Keratinocyte (primary cell): ENCODE data around the gene EGLN1.

DNA sequence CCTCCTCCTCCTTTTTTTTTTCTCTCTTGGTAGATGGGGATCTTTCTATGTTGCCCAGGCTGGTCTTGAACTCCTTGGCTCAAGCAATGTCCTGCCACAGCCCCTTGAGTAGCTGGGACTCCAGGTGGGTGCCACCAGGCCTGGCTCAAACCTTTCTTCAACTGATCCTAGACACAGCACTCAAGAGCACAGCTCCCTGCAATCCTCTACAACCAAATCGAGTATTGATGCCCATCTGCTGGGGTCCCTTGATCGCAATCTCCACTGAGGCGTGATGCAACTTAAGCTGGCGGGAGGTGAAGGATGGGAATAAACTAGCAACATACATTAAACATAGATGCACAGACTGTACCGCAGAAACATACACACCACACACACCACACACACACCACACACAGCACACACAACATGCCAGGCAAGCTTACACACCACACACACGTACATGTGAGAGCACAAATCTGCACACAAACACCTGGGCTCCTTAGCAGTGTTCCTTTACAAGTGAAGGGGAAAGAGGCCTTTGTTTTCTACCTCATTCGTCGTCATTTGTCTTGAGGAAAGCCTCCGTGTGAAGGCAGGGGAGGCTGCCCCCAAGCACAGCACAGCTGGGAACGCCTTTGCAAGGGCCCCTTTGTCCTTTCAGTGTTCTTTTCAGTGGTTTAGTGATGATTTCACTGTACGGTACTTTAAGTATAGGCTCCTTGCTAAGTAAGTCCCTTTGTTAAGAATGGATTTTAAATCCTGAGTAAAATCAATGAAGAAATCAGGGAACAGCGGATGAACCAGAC lies 94.3 kb downstream of the PGBD5 start:
CAGE:
- cytosol, long polyA minus RNA, result no peak
- cytosol, long polyA plus RNA, result no peak
- long polyA plus RNA, result no peak
- nucleus, long polyA minus RNA, result no peak
- nucleus, long polyA plus RNA, result no peak

DNA sequence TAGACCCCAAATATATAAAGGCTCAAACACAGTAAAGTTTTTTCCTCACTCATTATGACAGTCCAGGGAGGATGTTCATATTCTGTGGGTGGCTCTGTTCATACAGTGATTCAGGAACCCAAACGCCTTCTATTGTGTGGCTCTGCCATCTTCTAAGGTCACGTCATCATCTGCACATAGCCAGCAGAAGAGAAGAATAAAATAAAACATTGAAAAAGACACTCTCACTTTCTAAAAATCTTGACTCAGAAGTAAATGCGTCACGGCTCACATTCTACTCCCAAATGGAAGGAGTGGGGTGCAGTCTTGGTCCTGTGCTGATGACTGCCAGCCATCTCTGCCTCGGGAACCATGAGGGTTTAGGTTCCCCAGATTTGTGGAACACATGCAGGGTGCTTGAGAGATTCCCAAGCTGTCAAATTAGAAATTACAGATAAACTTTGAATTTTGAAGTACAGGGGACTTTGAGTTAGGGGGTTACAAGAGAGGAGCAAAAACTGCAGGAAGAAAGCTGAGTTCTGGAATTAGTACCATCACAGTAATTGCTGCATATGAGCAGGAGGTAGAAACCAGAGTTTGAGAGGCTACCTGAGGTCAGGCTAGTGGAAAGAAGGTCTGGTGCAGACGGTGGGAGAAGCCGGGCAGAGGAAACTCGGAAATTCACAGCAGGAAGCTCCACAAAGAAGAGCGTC lies 29.5 kb downstream of the CAPN9 start:
CAGE:
- cytosol, long polyA minus RNA, result no peak
- cytosol, long polyA plus RNA, result no peak
- long polyA plus RNA, result no peak
- nucleus, long polyA minus RNA, result no peak
- nucleus, long polyA plus RNA, result no peak

DNA sequence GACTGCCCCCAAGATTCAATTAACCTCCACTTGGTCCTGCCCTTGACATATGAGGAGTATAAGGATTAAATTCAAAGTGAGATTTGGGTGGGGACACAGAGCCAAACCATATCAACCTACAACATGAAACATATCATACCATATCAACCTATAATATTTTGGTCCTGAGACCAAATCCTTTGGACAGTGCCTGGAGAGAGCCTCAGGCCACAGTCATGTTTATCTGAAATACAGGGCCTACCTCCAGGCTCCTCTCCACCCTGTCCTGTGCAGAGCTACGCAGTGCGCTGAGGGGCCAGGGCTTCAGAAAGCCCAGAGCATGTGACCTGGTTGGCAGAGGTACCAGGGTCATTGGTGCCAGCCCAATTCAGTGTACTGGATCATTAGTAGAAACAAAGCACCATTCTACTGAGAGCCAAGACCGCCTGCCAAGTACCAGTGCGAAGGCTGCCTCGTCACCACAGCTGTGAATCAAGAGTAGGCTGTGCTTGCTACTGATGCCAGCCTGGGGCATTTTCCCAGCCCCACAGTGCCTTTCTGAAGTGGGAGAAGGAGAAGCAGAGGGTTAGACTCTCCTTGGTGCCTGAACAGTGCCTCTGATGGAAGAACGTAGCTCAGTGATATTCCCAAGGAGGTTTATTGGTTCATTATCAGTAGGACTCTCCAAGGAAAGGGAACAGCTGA lies 59.8 kb downstream of the CAPN9 start:
CAGE:
- cytosol, long polyA minus RNA, result no peak
- cytosol, long polyA plus RNA, result no peak
- long polyA plus RNA, result no peak
- nucleus, long polyA minus RNA, result no peak
- nucleus, long polyA plus RNA, result no peak

DNA sequence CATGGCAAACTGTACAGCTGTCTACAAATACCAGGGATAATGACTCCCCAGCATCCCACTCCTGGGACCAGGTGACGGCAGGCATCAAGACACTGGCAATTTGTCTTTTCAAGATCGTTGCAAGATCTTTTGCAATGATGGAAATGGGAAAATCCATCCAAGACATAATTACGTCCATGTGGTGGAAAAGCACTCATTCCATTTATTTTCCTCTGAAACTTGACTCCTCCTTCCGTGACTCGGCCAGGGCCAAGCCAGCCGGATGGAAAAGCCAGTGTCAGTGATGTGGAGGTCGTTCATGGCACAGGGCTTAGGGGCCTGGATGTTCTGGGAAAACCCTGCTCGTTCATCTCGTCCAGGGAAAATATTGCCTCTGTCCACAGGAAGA lies 46.3 kb downstream of the C1orf198 start:
CAGE:
- cytosol, long polyA minus RNA, result no peak
- cytosol, long polyA plus RNA, result no peak
- long polyA plus RNA, result no peak
- nucleus, long polyA minus RNA, result no peak
- nucleus, long polyA plus RNA, result no peak

CAGE:
- cytosol, long polyA minus RNA, result no peak
- cytosol, long polyA plus RNA, result no peak
- long polyA plus RNA, result no peak
- nucleus, long polyA minus RNA, result no peak
- nucleus, long polyA plus RNA, result no peak
These were observed 3.8 kb downstream of the C1orf198 start for GRCh38 chr1:230864418-230865121.

DNA sequence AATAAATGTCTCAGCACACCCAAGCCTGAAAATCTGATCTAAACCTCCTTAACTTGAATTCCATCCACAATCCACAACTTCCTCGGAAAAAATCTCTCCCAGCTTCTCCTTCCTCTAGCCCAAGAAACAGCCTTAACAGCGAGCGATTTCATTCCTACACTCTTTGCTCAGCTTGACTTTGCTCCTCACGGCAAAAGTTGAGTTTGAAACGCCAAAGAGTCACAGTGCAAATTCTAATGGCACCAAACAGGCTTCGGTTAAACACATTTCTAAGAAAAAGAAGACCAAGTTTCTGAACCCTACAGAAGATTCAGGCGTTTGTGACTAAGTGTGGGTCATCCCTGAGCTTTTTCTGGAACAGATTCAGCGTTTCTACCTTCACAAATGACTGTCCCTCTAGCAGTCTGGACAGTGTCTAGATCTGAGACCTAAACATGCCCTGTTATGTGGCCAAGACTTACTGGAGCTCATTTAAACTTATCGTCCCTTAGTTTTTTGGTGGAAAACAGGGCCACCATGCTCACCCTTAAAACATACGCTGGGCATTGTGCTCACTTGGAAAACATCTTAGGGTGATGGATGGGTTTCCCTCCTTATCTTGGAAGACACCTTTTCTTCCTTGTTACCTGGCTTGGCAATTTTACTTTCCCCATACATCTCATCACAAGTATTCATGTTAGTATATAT lies 1.2 kb downstream of the C1orf198 start:
CAGE:
- cytosol, long polyA minus RNA, result no peak
- cytosol, long polyA plus RNA, result no peak
- long polyA plus RNA, result no peak
- nucleus, long polyA minus RNA, result no peak
- nucleus, long polyA plus RNA, result no peak

DNA sequence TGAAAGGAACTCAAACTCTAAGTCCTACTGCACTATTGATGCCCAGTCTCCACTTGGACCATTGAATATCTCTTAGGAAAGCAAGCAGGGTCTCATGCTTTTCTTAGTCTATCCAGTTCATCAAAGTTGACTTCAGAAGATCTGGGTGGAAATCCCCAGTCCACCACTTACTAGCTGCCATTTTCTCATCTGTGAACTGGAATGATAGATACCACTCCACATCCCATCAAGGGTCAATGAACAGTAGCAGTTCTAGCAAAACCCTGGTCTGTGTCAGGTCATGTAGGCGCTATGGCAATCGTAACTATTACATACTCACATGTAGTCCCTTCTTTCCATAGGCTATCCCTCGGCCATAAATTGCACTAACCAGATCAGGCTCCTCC lies 33.6 kb downstream of the TTC13 start:
CAGE:
- cytosol, long polyA minus RNA, result no peak
- cytosol, long polyA plus RNA, result no peak
- long polyA plus RNA, result no peak
- nucleus, long polyA minus RNA, result no peak
- nucleus, long polyA plus RNA, result no peak

DNA sequence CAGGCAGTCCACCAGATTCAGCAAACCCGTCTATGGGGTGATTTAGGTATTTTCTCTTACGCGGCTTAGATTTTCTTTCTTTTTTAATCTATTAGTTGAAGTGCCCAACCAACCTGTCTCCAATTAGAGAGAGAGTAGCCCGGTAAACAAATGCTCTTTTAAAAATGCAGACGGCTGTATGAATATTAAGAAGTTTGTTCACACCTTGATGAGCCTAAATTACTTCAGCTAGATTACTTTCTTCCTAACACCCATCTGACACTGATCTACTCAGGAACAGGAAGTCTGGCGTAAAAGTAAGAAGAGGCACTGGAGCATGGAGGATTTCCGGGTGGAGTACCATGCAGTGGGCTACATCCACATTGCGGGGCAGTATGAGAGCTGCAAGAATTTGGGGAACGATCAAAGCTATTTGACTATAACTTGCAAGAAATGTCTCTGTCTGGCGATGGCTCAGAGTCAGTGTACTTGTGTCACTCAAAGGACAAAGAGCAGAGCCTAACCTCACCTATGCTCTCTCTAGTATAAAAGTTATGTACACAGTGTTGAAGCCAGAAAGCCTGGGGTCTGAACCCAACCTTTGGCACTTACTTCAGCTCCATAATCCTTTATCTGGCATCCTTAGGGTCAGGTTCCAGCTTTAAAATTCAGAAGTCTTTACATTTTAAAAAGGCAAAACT lies 8.1 kb downstream of the C1orf131 start:
CAGE:
- cytosol, long polyA minus RNA, result no peak
- cytosol, long polyA plus RNA, result no peak
- long polyA plus RNA, result no peak
- nucleus, long polyA minus RNA, result no peak
- nucleus, long polyA plus RNA, result no peak

DNA sequence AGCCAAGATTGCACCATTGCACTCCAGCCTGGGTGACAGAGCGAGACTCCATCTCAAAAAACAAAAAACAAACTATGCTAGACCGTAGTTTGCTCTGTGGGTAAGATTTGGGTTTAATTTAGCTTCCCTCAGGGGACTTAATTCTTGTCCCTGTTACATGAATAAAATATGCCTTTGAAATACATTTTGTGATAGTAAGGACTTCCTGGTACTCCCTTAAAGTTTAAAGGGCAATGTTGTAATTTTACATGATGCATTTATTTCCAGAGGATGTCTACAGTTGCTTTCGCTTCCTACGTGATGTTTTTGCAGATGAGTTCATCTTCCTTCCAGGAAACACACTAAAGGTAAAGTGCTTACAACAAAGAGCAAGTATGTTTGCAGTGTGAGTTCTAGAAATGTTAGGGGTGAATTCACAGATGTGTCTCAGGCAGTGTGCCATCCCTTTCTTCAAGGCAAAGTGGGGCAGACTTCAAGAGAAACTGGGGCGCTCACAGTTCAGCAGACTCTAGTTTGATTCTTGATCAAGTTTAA lies 31.1 kb downstream of the GNPAT start:
CAGE:
- cytosol, long polyA minus RNA, result no peak
- cytosol, long polyA plus RNA, result no peak
- long polyA plus RNA, result no peak
- nucleus, long polyA minus RNA, result no peak
- nucleus, long polyA plus RNA, result no peak

GRCh38 chr1:231288742-231289182 lies 47.8 kb downstream of the GNPAT start:
CAGE:
- cytosol, long polyA minus RNA, result no peak
- cytosol, long polyA plus RNA, result no peak
- long polyA plus RNA, result no peak
- nucleus, long polyA minus RNA, result no peak
- nucleus, long polyA plus RNA, result no peak

DNA sequence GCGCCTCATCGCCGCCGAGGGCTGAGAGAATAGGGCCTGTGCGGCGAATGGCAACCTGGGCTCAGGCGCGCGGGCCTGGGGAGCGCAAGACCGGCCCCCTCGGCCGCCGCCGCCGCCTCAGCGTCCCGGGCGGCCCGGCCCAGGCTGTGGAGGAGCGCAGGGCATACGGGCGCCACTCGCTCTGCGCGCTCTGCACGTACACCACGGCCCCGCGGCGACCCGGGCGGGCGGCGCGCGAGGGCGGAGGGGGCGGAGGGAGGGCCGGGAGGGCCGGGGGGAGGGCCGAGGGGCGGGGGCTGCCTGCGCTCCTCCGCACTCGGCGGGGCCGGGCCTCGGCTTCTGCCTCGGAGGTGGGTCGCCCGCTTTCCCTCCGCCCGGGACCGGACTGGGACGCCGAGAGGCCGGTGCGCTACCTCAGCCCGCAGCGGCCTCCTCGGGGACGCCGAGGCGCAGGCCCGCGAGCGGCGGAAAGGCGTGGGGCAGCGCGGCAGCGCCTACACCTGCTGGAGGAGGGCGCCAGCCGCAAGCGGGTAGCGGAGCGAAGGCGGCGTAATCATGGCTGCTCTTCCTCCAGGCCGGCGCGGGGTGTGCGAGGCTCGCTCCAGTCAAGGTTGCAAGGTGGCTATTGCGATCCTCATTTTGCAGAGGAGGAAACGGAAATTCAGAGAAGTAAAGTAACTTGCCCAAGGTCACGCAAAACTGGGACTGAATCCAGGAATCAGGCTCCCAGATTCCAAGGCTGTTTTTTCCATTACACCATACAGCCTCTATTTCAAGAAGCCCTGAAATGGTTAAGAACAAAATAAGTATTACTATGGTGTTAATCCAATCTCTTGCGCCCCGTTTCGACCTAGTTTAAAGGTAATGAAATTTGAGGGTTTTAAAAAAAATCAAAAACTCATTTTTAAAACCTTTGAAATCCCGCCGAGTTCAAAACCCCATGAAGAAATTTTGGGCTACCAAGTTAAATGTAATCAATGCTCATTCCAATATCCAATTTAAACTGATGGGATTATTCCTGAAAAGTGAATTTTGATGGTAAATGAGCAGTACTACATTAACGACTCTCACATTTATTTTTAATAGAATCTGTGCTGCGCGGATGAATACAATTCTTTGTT lies at the start of gene EGLN1:
Gene EGLN1 (minus strand): TSS at position 185 of the 1,121 bp plus-strand sequence.
CAGE:
- cytosol, long polyA minus RNA, result no peak
- cytosol, long polyA plus RNA, result start-site peak on the minus strand centred at position 185 of the sequence, 16 bp wide, 108 and 42 reads in 2 replicates
- long polyA plus RNA, result start-site peak on the minus strand centred at position 199 of the sequence, 47 bp wide, 256 and 122 reads in 2 replicates
- nucleus, long polyA minus RNA, result no peak
- nucleus, long polyA plus RNA, result start-site peak on the minus strand centred at position 173 of the sequence, 75 bp wide, 173 and 160 reads in 2 replicates

GRCh38 chr1:231799912-231800559 lies 173.4 kb downstream of the DISC1 start:
CAGE:
- cytosol, long polyA minus RNA, result no peak
- cytosol, long polyA plus RNA, result no peak
- long polyA plus RNA, result no peak
- nucleus, long polyA minus RNA, result no peak
- nucleus, long polyA plus RNA, result no peak

DNA sequence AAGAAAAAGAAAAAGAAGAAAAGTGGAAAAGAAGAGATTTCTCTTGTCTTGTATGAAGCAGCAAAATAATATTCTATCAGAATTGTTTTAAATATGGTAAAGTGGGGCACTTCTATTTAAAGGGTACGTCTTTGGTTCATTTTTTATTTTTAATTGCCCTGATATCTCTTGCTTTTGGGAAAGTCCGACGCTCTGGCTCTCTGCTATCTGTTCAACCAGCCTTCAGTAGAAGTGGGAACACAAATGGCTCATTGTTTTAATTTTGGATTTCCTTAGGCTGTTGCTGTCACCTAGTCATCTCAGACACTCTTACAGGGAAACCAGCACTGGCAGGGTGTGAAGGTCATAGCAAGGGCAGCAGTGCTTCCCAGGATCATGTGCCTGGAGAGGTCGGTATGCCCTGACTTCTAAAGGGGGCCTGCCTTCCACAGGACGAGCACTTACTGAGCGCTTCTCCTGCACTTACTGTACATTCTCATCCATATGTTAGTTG lies 224.1 kb downstream of the DISC1 start:
CAGE:
- cytosol, long polyA minus RNA, result no peak
- cytosol, long polyA plus RNA, result no peak
- long polyA plus RNA, result no peak
- nucleus, long polyA minus RNA, result no peak
- nucleus, long polyA plus RNA, result no peak

DNA sequence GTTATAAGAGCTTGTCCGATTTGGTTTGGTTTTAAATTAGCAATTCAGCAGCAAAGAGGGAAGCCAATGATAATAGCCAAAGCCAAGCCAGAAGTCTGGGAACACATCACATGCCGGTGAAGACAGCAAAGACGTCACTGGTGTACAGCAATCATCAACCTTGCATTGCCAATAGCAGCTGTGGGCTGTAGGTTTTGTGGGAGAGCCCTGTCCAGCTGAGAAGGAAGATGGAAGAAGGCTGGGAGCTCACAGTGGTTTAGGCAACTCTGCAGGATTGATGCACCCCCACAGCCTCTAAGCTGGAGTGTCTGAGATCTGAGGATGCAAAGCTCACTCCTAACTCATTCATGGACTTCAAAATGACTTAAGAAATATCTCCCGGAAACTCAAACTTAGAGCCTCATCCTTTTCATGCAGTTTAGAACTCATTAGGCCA lies 338.6 kb downstream of the SIPA1L2 start:
CAGE:
- cytosol, long polyA minus RNA, result no peak
- cytosol, long polyA plus RNA, result no peak
- long polyA plus RNA, result no peak
- nucleus, long polyA minus RNA, result no peak
- nucleus, long polyA plus RNA, result no peak

DNA sequence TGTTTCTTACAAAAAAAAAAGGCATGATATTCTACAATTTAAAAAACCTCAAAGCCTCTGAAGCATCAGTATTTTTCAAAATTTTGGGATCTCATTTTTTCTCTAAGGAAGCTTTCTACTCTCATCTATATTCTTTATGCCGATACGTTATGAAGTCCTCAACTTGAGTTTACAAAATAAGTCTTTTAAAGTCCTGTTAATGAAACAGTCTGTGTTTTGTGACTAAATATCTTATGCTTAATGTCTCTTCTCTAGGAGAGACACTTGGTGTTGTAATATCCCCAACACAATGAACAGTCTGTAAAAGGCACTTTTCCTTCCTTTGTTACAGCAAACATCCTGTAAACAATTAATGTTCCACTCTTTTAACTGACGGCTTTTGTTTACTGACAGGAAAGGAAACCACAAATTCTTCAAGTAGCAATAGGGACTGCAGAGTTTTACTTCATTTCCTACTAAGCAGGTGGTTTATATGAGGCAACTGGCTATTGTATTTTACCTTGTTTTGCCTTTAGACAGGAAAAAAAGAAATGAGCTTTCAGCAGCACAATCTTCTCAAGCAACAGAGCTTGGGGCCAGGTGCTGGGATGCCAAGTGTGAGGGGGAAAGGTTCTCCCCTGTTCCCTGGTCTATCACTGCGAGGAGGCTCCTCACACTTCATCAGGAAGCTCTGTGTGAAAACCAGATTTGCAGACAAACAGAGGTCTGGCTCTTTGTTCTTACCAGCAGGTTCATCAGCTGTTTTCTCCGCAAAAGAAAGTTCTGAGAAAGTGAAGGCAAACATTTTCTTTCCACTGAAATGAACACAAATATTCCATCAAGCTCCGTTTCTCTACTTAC lies 51.3 kb downstream of the SIPA1L2 start:
CAGE:
- cytosol, long polyA minus RNA, result no peak
- cytosol, long polyA plus RNA, result no peak
- long polyA plus RNA, result no peak
- nucleus, long polyA minus RNA, result no peak
- nucleus, long polyA plus RNA, result no peak

DNA sequence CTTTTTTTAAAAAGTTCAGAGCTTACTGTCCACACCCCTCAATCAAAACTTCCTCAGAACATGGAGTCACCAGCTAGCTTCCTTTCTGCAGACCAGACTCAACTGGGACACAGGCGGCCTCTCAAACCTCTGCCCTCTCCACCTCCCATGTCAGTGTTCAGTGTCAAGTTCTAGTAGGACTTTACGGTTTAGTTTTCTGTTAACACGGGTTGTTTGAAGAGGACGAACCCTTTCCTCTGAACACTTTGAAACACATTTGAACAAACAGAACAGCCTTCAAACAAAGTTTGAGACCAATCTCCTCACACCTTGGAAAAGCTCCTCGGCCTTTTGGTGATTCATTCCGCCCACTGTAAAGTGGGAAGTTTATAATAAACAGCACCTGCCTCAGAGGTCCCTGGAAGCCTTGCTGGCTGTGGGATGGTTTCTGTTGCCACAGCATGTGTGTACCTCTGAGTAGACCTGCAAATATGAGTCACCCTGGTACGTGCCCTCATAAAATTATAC lies 48.4 kb upstream of the SIPA1L2 start:
CAGE:
- cytosol, long polyA minus RNA, result no peak
- cytosol, long polyA plus RNA, result no peak
- long polyA plus RNA, result no peak
- nucleus, long polyA minus RNA, result no peak
- nucleus, long polyA plus RNA, result no peak

GRCh38 chr1:232745770-232746209 lies 59.4 kb upstream of the MAP10 start:
CAGE:
- cytosol, long polyA minus RNA, result no peak
- cytosol, long polyA plus RNA, result no peak
- long polyA plus RNA, result no peak
- nucleus, long polyA minus RNA, result no peak
- nucleus, long polyA plus RNA, result no peak

DNA sequence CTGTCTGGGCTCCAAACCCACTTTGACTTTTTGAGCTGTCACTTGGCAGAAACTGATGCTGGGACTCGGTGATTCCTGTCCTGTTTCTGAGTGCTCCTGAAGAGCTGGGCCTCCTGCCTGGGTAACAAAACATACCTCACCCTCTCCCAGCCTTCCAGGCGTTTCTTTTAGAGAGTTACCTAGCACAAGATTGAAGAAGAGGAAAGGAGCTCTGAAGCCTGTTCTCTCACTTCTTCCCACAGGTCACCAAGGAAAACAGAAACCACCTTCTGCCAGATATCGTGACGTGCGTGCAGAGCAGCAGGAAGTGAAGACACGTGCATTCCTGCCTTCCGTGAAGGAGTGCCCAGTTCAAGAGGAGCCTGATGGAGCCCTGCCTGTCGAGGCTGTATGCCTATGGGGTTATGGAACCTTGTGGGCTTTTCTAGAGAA lies 27.5 kb downstream of the NTPCR start:
CAGE:
- cytosol, long polyA minus RNA, result start-site peak on the plus strand centred at position 277 of the sequence, 41 bp wide, 5 reads
- cytosol, long polyA plus RNA, result no peak
- long polyA plus RNA, result no peak
- nucleus, long polyA minus RNA, result no peak
- nucleus, long polyA plus RNA, result no peak

CAGE:
- cytosol, long polyA minus RNA, result no peak
- cytosol, long polyA plus RNA, result no peak
- long polyA plus RNA, result no peak
- nucleus, long polyA minus RNA, result no peak
- nucleus, long polyA plus RNA, result no peak
These were observed 163.2 kb downstream of the NTPCR start for GRCh38 chr1:233113581-233114108.

DNA sequence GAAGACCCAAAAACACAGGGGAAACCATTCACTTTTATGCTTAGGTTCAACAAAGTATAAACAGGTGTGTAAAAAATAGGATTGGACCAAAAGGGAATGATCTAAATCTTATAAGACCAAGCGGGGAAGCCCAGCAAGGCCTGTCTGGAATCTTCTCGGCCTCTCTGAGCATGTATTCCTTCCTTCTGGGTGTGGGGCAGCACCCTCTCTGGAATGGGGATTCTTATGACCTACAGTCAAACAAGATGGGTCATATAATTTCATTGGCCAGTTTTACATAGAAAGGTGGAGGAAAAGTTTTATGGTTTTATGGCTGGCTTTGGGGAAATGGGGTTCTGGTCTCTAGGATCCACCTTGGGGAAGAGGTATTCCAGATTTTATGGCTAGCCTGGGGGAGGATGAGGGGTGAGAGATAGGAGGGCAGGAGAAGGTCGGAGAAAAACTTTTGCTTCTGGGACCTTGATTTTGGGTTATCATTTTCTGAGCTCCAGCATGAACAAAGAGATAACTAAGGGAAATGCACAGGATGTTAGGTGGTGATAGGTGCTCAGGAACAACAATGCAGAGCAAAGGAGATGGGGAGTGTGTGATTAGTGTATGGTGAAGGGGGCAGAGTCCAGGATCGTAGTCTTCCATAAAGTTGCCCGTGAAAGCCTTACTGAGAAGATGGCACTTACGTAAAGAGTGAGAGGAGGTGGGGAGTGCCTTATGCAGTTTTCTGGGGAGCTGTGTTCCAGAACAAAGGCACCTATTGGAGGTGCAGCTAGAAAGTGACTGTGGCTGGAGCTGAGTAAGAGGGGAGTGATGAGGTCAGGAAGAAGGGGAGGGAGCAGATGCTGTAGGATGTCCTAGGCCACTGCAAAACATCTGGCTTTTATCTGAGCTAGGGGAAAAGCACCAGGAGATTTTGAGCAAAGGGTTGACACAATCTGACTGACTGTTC lies 11.5 kb downstream of the KCNK1 start:
CAGE:
- cytosol, long polyA minus RNA, result no peak
- cytosol, long polyA plus RNA, result no peak
- long polyA plus RNA, result no peak
- nucleus, long polyA minus RNA, result no peak
- nucleus, long polyA plus RNA, result no peak